Hematopoietic multipotent progenitor cell (in vitro differentiated cells): ENCODE measurements around a stretch of chr15.

DNA sequence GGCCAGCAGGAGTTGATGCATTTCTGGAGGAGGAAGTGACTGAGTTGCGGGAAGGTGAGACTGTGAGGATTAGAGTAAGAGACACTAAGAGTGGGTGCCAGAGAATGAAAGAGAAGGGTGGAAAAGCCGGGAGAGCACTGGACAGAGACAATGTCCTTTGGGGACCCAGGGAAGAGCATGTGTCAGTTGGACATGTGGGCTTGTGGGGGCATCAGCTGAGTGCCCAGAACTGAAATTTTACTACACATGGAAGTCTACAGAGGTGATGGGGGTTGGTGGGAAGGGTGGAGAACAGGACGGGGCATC is 83.4 kb downstream of the MCTP2 start:
- CAGE, long polyA plus RNA, result no peak

DNA sequence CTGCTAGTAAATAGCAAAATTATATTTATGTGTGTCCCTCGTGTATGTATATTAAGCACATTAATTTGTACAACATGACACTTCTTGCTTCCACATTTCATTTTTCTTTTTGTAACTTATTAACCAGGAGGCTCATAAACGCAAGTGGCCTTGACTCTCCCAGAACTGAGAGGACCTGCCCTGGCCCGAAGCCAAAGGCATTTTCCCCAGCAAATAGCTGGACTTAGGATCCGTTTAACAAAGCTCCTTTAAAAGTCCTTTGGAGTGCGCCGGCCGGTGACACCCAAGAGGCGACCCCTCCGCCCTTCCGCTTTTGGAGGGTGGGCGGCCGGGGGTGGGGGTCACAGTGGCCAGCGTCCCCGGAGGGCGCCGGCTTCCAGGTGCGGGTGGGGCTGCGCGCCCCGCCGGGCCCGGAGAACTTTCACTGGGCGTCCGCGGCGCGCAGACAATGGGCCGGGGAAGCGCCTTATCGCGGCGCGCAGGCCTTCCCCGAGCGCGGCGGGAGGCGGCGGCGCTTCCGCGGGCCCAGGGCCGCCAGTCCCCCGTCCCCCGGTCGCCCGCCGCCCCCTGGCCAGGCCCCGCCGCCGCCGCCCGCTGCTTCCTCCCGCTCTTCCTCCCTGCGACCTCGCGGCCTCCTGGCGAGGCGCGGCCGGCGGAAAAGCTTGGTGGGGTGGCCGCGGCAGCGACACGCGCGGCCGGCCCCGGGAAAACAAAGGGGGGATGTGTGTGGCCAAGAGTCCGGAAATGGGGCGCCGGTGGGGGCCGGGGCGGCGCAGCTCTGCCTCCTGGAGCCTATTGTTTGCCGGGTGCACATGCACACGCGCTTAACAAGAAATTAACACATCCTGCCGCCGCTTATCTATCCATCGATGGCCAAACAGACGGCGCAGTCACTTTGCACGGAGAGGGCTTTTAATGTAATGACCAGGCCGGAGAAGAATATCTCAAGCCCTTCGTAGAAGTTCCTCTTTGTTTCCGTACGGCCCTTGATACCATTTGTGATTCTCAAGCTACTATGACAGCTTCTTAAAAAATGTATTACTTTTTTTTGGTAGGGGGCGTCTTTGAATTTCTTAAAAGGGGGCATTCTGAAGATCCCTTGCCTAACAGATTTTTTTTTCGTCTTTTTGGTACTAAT is 613.5 kb downstream of the MCTP2 start:
- CAGE, long polyA plus RNA, result no peak

DNA sequence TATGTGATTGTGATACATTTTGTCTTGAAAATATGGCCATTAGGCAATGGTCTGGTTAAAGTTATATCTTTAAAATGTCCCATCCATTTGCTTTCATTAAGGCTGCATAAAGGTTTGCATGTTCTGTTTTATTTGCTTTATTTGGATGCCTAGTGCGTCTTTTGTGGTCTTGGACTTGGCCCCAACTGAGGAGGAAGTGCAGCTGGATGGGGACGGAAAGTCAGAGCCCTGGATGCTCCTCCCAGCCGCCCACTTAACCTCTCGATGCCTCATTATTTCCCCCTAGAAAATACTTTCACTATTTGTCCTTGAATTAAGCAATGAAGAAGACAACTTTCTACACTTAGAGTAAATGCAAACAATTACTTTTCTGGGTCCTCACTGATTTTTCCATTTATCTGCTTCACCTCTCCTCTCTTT is 898.2 kb downstream of the MCTP2 start:
- CAGE, long polyA plus RNA, result no peak

DNA sequence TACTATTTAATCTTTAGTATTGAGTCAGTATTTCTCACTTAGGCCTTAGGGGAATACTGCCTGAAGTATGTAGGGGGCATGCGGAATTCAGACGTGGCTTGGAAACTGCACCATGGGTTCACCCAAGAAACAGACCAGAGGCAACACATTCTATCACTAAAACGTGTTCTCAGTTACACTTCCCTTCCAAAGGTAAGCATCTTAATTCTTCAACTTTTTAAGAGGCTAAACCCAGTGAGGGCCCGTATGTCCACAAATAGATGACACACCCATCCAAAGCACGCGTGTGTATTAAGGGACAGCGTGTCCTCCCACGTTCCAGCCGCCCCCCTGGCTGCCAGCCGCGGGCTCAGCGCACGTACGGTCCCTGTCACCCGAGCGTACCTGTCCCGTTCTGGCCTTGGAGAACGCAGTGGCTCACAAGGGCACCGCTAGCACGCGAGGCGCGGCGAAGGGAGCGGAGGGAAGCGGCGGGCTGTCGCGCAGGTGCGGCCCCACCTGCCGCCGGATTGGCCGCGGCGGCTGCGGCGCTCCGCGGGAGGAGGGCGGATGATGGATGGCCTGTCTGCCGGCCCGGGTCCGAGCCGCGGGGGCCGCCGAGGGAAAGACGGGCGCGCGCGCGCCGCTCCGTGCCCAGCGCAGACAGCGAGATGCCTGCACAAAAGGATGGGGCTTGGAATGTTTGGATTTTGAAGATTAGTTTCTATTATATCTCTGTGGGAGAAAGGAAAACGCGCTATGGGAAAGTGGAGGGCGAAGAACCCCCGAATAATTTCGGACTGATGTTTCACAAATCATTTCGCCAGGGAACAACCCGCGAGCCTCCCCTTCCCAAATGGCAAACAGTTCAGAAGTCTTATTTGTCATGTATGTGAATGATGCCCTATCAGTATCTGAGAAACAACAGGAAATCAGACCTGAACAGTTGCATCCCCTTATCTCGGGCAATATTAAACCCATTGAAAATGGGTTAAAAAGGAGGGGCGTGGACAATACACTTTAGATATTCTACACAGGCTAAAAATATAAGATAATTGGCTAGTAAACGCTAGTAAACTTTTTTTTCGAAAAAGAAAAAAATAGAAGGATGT is 1003.7 kb upstream of the NR2F2 start:
- CAGE, long polyA plus RNA, result no peak

- CAGE, long polyA plus RNA, result no peak
Observed at GRCh38 chr15:95470419-95470722, 860.1 kb upstream of the NR2F2 start.

DNA sequence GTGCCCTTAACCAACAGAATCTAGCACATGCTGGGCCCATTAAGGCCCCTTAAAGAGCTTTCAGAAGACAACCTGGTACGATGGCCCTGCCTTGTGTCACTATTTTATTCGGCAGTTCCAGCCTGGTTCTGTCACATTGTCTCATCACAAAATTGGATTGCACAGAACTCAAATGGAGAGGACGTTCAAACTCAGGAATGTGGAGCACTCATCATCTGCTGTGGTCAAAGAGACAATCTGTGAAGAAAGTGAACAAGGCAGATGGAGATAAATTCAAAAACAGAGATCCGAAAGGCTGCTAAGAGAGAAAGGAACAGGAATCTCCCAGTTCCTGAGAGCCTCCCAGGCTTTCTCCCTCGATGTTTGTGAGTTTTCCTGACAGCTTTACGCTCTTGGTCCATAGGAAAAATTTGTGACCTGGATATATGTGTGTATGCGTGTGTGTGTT is 852.9 kb upstream of the NR2F2 start:
- CAGE, long polyA plus RNA, result no peak

DNA sequence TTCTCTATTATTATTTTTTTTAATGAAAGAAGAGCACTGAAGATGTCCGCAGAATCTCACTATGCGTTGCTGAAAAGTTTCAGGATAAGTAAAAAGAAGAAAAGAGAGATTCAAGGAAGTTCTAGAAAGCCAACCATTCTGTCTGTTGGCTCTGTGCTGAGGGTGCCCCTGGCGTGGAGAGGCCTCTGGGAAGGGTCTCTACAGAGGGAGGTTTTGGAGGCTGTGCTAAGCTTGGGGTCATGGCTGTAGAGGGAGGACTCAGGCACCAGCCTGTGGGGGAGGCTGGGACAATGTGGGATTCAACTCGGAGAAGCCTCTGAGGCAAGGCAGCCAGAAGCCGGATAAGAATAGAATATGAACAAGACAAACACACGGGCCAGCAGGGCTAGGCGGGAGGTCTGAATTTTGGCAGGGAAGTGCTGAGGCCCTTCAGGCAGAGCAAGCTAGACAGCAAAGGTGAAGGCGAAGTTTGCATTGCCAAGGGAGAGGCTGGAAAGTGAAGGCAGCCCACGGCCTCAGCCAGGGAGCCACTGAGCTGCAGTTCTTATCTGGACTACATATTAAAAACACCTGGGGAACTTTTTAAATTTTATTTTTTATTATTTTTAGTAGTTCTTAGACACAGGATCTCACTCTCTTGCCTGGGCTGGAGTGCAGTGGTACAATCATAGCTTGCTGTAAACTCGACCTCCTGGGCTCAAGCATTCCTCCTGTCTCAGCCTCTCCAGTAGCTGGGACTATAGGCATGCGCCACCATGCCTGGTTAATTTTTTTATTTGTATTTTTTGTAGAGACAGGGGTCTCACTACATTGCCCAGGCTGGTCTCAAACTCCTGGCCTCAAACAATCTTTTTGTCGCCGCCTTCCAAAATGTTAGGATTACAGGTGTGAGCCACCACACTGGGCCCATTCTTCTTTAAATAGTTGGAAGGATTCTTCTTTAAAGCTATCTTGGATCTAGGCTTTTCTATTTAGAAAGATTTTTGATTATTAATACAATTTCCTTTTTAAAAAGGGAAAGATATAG is 611.9 kb upstream of the NR2F2 start:
- CAGE, long polyA plus RNA, result no peak

DNA sequence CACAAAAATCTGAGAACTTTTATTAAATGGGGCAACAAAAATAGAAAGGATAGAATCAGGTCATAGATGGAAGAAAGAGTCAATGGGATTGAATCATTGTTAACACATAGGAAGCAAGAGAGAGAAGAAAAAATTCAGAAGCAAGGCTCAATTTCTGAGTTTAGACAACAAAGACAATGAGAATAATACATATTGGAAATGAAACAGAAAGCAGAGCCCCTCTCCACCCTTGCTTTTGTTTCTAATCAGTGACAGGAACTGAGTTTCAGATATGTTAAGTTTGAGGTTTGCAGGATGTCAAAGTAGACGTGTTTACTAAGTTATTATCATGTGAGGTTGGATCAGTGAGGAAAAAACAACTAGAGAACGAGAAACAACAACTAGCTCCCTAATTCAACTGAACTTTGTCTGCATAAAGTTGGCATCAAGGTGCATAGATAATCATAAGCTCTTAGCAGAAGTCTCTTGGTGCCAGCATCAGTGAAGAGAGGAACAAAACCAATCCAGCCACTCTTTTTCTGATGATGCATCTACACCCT is 491.2 kb upstream of the NR2F2 start:
- CAGE, long polyA plus RNA, result no peak

DNA sequence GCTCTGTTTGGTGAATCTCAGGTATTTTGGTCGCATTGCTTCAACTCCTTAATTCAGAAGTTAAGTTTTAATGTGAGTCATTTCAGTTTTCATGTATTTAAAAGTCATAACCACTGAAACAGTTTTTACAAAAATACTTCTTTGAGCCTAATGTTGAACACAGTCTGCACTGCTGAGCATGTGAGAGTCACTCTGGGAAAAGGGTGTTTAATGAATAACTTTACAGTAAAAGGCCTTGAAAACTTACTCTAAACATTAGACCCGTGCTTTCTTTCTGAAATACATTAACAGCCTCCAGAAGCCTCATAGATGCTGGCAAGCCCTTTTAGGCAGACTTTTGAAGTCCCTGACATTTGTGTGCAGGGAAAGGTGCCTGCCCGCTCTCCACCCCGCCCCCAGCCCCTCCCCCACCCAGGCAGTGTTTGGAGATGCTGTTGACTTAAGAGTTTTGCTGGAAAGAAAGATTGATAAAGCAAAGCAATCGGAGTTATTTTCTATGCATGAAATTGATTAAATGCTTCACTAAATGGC is 68.9 kb upstream of the NR2F2 start:
- CAGE, long polyA plus RNA, result no peak

DNA sequence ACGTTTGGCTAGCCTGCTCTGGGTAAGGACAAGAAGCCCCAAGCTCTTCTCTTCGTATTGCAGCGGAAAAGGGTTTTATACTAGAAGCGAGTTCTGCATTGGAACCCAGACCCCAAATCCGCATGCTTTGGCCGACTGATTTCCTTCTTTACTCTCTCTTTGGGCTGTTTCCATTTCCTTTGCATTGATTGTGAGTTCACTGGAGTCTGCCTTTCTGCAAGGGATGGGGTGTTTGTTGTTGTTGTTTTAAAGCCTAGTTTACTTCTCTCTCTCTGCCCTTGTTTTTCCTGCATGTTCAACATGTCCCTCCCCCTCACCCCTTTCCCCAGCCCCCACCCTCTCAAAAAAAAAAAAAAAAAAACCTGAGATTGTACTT is 2.1 kb downstream of the NR2F2 start:
- CAGE, long polyA plus RNA, result no peak

DNA sequence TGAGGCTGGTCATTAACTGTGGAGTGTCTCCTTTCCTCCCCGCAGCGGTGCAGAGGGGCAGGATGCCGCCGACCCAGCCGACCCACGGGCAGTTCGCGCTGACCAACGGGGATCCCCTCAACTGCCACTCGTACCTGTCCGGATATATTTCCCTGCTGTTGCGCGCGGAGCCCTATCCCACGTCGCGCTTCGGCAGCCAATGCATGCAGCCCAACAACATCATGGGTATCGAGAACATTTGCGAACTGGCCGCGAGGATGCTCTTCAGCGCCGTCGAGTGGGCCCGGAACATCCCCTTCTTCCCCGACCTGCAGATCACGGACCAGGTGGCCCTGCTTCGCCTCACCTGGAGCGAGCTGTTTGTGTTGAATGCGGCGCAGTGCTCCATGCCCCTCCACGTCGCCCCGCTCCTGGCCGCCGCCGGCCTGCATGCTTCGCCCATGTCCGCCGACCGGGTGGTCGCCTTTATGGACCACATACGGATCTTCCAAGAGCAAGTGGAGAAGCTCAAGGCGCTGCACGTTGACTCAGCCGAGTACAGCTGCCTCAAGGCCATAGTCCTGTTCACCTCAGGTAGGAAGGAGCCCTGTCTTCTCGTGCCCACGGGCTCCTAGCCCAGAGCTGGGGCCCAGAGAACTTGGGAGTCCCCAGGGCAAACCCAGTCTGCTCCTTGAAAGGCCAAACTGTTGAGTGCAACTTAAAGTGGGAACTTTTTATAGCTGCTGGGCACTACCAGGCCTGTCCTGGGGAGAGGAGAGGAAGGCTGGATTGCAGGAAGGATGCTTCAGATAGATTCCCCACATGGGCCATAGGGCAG is 3.7 kb downstream of the NR2F2 start:
- CAGE, long polyA plus RNA, result no peak

DNA sequence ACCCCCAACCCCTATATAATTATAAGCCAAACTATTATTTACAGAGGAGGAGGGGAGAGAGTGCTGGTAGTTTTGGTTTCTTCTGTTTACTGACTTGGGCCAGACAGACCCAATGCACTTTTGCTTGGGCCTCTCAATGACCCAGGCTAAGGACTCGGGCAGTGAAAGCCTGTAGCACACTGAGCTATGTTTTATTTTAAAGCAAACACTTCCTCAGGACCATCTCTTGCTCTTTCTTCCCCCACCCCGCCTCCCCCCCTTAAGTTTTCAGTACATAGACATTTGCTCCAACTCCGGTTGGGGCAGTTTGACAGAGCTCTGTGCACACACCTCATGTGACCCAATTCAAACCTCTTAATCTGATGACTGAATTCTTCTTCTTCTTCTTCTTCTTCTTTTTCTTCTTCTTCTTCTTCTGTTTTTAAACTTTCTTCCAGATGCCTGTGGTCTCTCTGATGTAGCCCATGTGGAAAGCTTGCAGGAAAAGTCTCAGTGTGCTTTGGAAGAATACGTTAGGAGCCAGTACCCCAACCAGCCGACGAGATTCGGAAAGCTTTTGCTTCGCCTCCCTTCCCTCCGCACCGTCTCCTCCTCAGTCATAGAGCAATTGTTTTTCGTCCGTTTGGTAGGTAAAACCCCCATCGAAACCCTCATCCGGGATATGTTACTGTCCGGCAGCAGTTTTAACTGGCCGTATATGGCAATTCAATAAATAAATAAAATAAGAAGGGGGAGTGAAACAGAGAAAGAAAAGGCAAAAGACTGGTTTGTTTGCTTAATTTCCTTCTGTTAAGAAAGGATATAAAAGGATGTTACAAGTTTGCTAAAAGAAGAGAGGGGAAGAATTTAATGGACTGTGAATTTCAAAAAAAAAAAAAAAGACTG is 6.7 kb downstream of the NR2F2 start:
- CAGE, long polyA plus RNA, result no peak

DNA sequence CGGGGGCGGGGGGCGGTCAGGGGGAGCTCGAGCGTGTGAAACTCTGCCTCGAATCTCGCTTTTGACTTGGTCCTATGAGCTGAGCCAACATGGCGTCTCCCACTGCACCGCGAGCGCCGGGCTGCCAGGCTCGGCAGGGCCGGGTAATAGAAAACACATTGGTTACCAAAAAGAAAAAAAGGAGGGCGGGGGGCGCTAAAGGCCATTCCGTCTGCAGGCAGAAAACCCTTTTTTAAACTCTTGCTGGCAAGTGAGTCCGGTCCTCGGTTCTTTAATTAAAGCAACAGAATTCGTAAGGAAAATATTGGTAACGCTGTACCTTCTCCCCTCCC is 10.6 kb downstream of the NR2F2 start:
- CAGE, long polyA plus RNA, result no peak

GRCh38 chr15:96346086-96346528 is 15.6 kb downstream of the NR2F2 start:
- CAGE, long polyA plus RNA, result no peak

- CAGE, long polyA plus RNA, result no peak
Observed at GRCh38 chr15:96348366-96349289, 18.1 kb downstream of the NR2F2 start.

GRCh38 chr15:96352743-96353164 is 22.3 kb downstream of the NR2F2 start:
- CAGE, long polyA plus RNA, result no peak

GRCh38 chr15:96947743-96948427 is 617.4 kb downstream of the NR2F2 start:
- CAGE, long polyA plus RNA, result no peak

- CAGE, long polyA plus RNA, result no peak
Observed at GRCh38 chr15:96983973-96984939, 653.8 kb downstream of the NR2F2 start.

DNA sequence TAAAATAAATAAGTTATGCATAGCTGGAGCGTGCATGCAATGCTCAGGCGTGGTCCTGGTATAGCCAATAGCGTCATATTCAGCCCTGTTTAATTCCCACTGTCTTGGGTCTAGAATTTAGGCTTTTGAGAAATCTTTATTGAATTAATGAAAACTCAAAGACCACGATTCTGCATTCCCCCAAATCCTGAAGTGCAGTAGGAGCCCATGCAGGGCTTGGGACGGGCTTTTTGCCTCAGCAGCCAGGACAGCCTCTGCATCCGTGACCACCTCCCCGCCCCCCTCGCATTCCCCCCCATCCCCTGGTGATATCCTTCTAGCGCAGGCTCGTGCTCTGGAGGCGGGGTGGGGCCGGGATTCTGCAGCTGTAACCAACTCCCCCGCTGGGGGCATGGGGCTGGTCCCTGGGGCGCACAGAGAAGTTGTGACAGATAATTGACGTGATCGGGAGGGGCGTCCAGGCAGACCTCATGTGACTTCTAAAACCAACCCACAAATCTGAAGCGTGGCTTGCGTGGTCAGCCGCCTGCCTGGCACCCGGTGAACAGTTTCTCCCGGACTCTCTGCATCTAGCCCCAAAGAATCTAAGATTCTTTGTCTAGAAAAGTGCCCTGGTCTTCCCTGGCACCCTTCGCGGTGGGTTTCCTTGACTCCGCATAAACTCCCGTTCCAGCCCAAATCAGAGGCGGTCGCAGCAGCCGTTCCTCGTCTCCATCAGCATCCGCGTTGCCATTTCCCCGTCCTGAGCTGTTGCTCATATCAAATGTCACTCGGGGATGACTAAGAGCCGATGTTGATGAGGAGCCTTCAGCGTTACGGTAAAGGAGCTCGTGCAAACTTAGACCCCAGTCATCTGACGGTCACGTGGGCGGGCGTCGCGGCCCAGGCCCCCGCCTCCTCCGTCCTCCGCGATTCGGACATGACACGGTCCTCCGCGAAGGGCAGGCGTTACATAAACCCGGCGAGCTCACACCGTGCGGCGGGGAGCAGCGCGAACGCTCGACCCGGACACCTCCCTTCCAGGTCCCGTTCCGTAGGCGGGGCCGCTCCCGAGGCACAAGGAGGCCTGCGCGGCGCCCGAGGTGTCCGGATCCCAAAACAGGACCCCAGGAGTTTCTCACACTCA is 100.5 kb upstream of the IGF1R start:
- CAGE, long polyA plus RNA, result no peak

- CAGE, long polyA plus RNA, result no peak
Observed at GRCh38 chr15:98647842-98647993, 621 bp upstream of the IGF1R start.